ENCODE measurements around a stretch of chr9.

GRCh38 chr9:133563317-133563985 is 28.9 kb downstream of the ADAMTSL2 start:
- RRBS: no CpG with 5 or more reads among the region's 12 CpGs

- RRBS: 7% methylated on average over 2 of the region's 22 CpGs
Observed at GRCh38 chr9:133658562-133658975, 22.4 kb downstream of the DBH start.

GRCh38 chr9:133701986-133702292 is 36.2 kb downstream of the SARDH start:
- RRBS: no CpG with 5 or more reads among the region's 14 CpGs

DNA sequence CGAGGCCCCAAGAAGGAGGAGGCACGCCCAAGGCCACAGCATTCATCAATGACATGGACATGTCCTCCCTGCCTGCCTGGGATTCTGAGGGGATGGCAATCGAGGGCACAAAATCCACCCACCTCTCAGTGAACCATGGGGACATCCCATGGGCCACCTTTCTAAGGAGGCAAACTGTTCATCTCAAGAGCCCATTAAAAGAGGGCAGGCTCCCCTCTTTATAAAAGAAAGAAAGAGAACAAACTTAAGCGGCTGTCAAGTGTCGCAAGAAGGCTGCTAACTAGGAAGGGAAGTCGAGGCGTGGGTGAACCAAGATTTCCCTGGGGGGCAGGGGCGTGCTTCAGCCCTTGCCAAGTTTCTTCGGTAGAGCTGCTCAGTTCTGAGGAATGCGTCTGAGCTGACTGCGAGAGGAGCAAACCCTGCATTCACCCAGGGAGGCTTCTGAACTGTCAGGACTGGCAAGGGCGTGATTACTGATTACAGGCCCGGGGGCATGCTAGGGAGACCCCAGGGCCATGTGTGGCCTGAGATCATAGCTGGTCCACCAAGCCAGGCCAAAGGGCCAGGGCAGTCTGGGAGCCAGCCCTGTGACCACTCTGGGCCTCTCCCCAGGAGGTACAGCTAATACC is 31.2 kb downstream of the SARDH start:
- RRBS: no CpG with 5 or more reads among the region's 13 CpGs

GRCh38 chr9:133715728-133716386 is 22.3 kb downstream of the SARDH start:
- RRBS: no CpG with 5 or more reads among the region's 20 CpGs

DNA sequence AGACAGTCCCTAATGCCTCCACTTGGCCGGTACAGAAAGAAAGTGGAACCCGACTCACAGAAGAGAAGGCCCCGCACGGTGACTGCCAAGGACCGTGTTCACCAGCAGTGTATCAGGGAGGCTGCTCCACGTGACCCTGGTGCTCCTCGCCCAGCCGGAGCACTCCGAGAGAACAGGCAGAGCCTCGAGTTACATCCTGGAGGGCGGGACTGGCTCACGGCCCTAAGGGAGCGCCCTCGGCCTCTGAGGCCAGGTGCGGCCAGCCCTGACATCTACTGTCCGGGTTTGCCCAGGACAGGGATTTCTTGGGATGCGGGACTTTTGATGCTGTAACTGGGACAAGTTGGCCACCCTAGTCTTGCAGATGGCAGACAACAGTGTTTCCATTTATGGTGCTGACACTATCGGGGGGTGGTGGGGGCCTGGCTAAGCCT is 104.1 kb upstream of the SARDH start:
- RRBS: 63% methylated on average over 3 of the region's 18 CpGs

- RRBS: no CpG with 5 or more reads among the region's 4 CpGs
Observed at GRCh38 chr9:133846413-133846669, 108.2 kb upstream of the SARDH start.

- RRBS: 72% methylated on average over 8 of the region's 33 CpGs
Observed at GRCh38 chr9:133855504-133856535, 117.7 kb upstream of the SARDH start.

DNA sequence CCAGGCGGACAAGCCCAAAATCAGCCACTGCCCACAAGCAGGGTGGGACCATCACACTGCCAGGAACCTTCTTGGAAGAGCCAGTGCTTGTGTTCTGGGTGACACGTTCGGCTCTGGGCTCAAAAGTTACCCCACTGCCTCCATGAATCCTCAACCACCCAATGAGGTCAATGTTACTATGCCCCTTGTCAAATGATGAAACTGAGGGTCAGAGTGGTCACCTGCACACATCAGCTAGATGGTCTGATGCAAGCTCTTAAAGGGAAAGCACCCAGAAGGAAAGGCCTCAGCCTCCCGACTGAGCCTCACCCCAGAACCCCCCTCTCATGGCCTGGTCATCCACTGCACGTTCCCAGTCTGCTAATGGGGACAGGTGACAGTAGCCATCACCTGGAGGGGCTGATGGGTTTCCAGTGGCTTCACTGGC is 114.8 kb downstream of the VAV2 start:
- RRBS: no CpG with 5 or more reads among the region's 5 CpGs

- RRBS: no CpG with 5 or more reads among the region's 11 CpGs
Observed at GRCh38 chr9:133982887-133983244, 9.3 kb downstream of the VAV2 start.

DNA sequence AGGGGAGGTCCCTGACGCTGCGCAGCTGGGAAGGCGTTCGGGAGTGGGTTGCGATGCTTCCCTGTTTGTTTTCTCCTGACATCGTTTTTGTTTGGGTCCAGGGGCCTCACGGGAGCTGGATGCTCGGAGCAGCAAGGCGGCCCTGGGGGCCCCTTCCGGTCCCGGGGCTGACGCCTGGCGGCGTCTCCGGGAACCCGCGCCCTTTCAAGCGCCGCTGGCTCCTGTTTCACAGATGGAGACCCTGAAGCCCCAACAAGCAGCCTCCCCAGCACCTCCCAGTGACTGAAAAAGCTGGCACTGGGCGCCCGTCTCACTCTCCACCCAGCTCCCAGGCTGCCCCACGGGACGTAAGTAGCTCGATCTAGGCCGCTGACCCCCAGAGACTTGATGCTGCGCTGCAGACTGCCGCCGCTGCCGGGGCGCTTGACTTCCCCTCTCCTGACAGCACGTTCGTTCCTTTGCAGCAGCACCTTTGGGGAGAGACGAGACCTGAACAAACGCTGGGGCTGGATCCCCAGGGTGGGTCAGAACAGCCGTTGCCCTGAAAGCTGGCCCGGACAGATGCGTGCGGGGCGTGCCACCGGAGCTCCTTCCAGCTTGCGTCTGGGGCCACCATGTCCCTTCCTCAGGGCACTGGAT is 582 bp downstream of the BRD3OS start:
- RRBS: no CpG with 5 or more reads among the region's 41 CpGs

DNA sequence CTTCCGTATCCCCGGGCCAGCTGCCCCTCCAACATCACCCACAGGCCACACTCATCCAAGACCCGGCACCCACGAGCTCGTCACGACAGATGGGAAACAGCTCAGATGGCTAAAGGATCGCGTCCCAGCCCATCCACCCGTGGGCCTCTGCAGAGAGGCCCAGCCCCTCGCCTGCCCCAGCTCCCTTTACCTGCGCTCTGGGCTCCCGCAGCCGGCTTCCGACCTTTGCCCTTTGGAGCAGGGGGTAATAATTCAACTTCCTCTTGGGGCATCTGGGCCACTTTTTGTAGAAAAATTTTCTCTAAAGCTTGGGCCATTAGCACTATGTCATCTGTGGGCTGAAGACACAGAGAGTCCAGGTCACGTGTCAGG is 16.5 kb downstream of the BRD3 start:
- RRBS: 93% methylated on average over 2 of the region's 15 CpGs

DNA sequence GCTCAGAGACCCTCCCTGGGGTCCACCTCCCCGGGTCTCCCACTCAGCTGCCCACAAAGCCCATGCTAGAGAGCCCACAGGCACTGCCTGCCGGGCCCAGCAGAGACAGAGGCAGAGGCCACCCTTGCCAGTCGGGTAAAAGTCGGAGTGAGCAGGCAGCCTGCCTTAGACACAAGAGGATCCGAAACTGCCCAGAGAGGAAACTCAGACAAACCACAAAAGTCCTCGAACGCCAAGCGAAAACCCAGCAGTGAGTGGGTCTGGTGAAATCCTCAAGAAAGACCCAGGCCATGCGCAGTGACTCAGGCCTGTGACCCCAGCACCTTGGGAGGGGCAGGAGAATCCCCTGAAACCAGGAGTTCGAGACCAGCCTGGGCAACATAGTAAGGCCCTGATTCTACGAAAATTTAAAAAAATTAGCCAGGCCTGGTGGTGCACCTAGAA is 7.8 kb downstream of the BRD3 start:
- RRBS: 35% methylated on average over 2 of the region's 11 CpGs

DNA sequence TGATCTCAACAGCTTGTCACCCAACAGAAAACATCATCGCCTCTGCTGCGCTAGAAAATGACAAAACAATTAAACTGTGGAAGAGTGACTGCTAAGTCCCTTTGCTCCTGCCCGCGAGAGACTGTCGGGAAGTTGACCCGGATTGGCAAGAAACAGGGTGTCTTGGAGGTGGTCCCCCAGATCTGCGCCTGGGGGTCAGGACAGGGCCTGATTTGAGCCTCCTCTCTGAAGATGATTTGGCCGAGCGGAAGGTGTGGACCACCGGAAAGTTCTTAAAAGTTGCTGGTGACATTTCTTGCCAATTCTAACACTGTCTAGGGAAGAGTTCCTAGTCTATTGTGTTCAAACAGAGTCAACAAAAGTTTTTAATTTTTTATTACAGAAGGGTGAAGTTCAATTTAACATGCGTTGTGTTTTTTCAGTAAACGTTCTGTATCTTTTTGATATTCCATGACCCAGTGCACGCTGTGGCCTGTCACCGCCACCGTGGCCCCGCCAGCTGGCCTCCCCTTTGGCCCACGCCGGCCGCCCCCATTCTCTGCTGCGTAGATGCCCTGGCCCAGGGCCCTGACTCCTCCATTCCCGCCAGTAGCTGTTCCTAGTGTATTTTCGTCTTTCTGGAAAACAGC is 22.1 kb downstream of the WDR5 start:
- RRBS: no CpG with 5 or more reads among the region's 22 CpGs

- RRBS: 43% methylated on average over 1 of the region's 33 CpGs
Observed at GRCh38 chr9:134158528-134159676, 23.0 kb downstream of the WDR5 start.

DNA sequence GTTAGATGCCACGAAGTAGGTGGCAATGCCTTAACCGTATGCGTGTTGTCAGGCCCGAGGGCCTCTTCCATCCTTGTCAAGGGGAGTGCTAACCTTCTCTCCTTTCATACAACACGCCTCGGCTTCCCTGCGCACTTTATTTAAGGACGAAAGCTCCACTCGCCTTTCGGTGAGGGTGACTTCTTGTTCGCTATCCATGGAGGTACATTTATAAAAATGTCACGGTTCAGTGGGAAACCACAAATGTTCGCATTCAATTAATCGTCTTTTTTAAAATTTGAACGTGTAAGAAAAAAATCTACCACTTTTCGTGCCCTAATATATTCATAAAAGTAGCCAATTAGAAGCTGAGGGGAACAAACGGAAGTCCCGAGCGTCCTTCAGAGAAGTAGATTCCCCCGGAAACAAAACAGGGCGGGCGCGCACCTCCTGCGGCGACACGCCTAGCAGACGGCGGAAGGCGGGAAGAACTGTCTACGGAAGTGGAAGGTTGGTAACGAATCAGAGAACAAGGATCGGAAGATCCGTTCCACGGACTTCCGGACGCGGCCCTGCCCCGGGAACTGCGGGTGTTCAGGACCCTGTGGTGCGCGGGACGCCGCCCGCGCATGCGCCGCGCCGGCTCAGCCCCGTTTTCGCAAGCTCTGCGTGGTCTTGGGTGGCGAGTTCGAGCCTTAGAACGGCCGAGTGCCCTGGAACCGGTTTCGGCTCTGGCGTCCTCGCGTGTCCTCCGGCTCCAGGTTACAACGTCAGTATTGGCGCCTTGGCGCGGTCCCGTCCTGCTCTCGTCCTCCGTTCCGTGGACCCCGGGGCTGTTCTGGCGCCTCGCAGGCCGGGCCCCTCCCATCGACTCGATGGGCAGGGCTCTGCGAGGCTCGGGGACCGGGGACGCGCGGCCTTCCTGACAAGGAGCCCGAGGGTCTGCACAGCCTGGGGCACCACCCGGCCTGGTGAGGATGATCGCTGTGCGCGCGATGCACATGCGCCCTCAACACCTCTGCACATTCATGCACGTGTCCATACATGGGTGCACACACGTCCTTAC is 28.9 kb downstream of the WDR5 start:
- RRBS: 2% methylated on average over 38 of the region's 91 CpGs

DNA sequence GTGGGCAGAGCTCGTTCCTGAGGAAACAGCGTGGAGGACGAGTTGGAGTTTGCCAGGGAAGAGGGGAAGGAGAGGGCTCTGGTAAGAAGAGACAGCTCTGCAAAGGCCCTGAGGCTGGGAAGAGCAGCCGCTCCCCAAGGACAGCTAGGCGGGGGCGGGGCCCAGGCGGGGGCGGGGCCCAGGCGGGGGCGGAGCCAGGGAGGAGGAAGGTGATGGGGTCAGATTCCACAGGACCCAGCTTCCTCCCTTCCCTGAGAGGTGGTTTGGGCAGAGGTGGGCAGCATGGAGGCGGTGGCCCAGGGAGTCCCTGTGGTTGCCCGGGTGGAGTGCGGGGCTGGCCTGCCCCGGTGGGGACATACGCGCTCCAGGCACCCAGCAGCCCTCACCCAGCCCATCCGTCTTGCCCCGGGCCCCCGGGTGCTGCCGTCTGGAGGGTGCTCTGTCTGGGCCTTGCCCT is 39.3 kb downstream of the WDR5 start:
- RRBS: 62% methylated on average over 5 of the region's 20 CpGs

- RRBS: no CpG with 5 or more reads among the region's 29 CpGs
Observed at GRCh38 chr9:134215591-134216341, 79.9 kb downstream of the WDR5 start.

DNA sequence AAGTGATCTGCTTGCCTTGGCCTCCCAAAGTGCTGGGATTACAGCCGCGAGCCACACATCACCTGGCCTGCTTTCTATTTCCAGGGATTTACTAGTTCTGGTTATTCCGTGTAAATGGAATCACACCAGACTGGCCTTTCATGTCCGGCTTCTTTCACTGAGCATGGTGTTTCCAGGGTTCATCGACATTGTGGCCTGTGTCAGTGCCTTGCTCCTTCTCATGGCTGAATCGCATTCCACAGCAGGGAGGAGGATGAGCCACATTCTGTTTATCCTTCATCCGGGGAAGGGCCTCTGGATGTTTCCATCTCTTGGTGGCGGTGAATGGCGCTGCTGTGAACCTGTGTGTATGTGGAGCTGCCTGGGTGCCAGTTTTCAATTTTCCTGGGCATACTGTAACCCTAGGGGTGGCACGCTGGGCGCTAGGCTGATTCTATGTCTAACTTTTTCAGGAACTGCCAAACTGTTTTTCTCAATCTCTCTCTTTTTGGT is 87.2 kb downstream of the WDR5 start:
- RRBS: no CpG with 5 or more reads among the region's 11 CpGs

GRCh38 chr9:134283952-134284815 is 42.1 kb upstream of the RXRA start:
- RRBS: no CpG with 5 or more reads among the region's 20 CpGs

All from pericardium (tissue), 1 donor.